ENCODE data around the genes APOL1 and CYTH4.

- PRO-cap, result no peak
- RAMPAGE, long total RNA, result no peak
These were observed 17.3 kb downstream of the APOL3 start for GRCh38 chr22:36142934-36143963.

- PRO-cap, result no peak
- RAMPAGE, long total RNA, result no peak
These were observed 2.8 kb upstream of the APOL3 start for GRCh38 chr22:36163357-36163825.

- PRO-cap, result no peak
- RAMPAGE, long total RNA, result no peak
These were observed 4.8 kb upstream of the APOL3 start for GRCh38 chr22:36165416-36165678.

DNA sequence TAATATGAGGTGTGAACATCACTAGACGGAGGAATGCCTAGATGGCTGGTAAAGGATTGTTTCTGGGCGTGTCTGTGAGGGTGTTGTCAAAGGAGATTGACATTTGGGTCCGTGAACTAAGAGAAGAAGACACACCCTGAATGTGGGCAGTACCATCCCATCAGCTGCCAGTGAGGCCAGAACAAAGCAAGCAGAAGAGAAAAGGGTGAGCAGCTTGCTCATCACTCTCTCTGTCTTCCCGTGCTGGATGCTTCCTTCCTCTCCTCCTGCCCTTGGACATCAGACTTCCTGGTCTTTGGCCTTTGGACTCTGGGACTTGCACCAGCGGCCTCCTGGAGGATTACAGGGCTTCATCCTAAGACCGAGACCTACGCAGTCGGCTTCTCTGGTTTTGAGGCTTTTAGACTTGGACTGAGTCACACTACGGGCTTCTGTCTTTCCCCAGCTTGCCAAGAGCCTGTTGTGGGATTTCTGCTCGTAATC lies 18.8 kb upstream of the APOL4 start:
- PRO-cap, result no peak
- RAMPAGE, long total RNA, result no peak

DNA sequence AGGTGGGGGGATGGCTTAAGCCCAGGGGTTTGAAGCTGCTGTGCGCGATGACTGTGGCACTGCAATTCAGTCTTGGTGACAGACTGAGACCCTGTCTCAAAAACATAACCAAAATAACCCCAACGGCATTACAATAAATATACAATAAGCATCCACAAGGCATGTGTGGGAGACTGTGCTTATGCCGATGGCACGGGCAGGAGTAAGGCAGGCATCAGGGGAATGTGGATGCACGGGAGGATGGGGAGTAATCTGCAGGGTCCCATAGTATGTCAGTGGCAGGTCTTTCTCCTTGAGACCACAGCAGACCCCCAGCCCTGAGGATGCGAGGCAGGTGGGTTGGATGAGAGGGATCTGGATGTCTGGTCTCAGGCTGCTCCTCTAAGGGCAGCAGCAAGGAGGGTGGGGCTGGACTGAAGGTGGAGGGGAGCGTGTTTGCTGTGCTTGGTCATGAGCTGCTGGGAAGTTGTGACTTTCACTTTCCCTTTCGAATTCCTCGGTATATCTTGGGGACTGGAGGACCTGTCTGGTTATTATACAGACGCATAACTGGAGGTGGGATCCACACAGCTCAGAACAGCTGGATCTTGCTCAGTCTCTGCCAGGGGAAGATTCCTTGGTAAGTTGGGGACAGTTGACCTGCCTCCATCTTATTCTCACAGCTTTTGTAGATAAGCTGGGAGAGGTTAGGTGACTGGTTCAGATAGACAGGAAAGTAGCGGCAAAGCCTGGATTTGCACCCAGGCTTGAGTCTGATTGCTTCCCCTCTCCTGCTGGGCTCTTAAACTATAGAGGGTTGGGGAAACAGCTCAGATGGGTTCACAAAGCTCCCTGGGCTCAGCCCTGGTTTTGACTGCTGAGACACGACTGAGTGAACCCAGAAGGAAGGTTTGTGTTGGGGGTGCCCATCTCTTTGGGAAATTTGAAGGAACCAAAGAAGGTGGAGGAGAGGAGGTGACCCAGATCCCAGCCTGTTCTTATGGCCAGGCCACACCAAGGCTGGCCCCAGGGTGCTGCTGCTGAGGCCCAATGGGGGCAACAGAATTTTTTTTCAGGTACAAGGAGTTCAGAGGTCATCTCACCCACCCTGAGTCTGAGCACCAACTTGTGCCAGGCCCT lies at the start of gene APOL1:
Gene APOL1 (plus strand): TSS at position 533 of the 1,119 bp plus-strand sequence.
- PRO-cap, result no peak
- RAMPAGE, long total RNA, result start-site peak on the plus strand centred at position 490 of the sequence, 39 bp wide, 22 and 20 reads in 2 replicates

DNA sequence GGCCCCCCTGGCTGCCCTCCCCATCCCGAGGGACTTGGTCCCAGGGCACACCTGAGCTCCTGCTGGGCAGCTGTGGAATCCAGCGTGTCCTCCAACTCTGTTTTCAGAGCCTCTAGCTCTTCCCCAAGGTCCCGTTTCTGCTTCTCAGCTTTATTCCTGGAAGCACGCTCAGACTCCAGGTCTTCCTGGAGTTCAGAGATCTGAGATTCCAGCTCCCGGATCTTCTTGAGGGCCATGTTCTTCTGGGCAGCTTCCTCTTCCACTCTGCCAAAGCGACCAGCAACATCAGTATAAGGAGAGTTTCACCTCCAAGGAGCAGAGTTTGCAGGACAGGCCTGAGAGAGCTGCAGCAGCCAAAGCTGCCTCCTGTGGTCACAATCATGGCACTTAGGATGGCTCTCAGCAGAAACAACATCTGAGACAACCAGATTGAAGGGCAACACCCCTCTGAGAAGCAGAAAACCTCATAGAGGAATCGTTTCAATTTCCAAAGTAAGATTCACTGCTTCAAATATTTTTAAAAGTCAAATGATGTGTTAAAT lies 42.6 kb downstream of the APOL1 start:
- PRO-cap, result no peak
- RAMPAGE, long total RNA, result no peak

- PRO-cap, result no peak
- RAMPAGE, long total RNA, result no peak
These were observed 52.7 kb downstream of the APOL1 start for GRCh38 chr22:36305629-36306034.

GRCh38 chr22:36337274-36337939 lies 50.4 kb downstream of the MYH9 start:
- PRO-cap, result no peak
- RAMPAGE, long total RNA, result no peak

- PRO-cap, result no peak
- RAMPAGE, long total RNA, result no peak
These were observed 44.6 kb downstream of the MYH9 start for GRCh38 chr22:36342812-36343969.

- PRO-cap, result no peak
- RAMPAGE, long total RNA, result no peak
These were observed 38.9 kb downstream of the MYH9 start for GRCh38 chr22:36348715-36349453.

DNA sequence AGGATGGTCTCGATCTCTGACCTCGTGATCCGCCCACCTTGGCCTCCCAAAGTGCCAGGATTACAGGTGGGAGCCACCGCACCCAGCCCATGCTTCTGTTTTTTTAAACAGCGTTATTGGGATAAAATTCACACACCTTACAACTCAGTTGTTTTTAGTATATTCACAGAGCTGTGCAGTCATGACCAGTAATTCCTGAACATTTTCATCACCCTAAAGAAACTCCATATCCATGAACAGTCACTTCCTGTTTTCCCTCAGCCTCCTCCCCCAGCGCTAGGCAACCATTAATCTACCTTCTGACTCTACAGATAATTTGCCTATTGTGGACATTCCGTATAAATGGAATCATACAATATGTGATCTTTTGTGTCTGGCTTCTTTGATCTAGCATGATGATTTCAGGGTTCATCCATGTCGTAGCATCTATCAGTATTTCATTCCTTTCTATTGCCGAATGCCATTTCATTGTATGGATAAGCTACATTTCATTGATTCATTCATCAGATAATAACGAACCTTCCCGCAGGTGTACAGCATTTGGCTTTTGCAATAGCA lies 10.8 kb upstream of the MYH9 start:
- PRO-cap, result no peak
- RAMPAGE, long total RNA, result no peak

DNA sequence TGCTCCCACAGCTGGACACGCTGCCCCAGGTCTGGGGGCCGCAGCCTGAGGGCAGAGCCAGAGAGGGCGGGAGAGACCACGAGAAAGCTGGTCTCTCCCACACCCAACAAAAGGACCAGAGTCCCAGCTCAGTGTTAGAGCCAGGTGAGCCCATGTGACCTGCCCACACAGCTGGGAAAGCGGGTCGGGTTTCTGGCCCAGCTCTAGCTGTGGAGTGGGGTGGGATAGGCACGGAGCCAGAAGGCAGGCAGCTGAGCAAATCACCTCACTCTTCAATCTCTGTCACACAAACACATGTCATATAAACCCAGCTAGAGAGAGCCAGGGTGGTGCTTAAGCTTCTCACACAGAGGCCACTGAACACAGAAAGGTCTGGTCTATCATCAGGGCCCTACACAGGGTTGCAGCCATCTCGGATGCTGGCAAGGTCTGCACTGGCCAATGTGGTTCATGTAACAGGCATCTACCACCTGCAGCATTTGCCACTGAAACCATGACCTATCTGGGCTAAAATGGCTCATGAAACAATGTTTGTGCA lies 7.8 kb upstream of the EIF3D start:
- PRO-cap, result no peak
- RAMPAGE, long total RNA, result no peak

- PRO-cap, result no peak
- RAMPAGE, long total RNA, result no peak
These were observed 33.1 kb upstream of the EIF3D start for GRCh38 chr22:36562046-36562459.

DNA sequence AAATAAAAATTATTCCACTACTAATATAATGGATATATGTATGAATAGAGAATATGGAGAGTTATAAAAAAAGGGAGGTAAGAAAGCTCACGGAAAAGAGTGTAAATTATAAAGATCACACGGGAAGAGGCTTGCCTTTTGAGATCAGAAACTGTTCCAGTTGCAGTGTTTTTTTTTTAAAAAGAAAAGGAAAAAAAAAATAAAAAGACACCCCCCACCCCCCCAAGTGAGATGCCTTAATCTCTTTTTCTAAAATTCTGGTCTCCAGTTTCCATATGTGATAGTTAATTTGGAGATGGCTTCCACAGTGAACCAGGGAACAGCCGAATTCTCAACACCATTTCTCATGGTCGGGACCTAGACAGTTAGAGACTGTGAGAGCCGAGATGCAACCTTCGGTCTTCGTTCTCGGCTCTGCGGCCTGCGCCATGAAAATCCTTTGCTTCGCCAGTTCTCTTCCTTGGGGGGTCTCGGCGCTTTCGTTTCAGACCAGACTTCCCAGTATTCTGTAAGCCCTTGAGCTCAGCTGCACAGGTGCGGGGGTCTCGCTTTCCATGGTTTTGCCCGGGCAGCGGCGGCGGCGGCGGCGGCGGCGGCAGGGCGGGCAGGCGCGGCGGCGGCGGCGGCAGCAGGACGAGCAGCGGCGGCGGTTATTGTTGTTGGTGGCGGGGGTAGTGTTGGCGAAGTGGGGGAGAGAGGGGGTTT lies 732 bp downstream of the CACNG2 start:
- PRO-cap, result no peak
- RAMPAGE, long total RNA, result no peak

GRCh38 chr22:37024249-37024997 lies 4.9 kb downstream of the MPST start:
- PRO-cap, result no peak
- RAMPAGE, long total RNA, result no peak

- PRO-cap, result no peak
- RAMPAGE, long total RNA, result no peak
These were observed 9.8 kb downstream of the MPST start for GRCh38 chr22:37029076-37029935.

DNA sequence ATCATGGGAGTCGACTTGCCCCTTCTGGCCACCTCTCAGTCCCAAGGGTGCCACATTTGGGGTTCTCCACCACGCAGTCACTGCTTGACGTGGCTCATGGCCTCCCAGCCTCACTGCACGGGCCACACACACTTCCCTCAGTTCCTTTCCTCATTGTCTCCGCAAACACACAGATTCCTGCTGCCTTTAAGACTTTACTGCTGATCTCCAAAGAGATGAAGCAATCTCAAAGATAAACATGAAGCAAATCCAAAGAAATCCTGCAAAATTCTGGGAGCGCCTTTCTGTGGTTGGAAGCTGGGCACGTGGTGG lies 17.5 kb downstream of the C1QTNF6 start:
- PRO-cap, result no peak
- RAMPAGE, long total RNA, result no peak

GRCh38 chr22:37229930-37230450 lies 14.1 kb downstream of the RAC2 start:
- PRO-cap, result no peak
- RAMPAGE, long total RNA, result no peak

DNA sequence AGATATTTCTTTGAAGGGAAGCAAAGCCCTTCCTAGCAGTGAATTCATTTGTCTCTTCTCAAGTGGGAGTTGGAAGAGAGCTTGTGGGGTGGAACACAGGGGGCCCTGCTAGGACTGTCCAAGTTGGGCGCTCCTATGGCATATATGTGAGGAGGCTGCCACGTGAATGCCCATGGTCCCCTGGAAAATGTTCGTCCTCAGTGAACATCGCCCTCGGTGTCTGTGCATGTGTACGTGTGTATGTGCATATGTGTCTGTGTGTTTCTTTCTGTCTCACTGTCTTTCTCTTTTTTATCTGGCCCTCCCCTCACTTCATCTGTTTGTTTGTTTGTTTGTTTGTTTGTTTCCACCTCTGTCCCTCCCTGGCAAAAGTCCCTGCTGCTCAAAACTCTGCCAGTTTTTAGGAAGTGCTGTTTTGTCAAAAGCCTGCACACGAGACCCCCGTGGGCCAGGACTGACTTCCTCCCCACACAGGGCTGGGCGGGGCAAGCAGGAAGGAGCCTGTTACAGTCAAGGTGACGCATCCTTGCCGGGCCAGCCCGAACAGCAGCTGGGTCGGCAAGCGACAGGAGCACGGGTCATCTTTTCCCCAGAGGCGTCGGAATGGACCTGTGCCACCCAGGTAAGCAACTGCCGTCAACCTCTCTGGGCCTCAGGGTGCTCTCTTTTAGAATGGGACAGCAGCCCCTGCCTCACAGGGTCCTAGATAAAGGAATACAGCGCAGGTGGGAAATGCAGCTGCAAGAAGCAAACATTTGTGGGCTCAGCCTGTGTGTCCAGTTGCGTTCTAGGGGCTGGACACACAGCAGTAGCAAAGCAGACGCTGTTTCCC lies at the start of gene CYTH4:
Gene CYTH4 (plus strand): TSS at position 542 of the 832 bp plus-strand sequence.
- PRO-cap, result no peak
- RAMPAGE, long total RNA, result no peak

- PRO-cap, result no peak
- RAMPAGE, long total RNA, result no peak
These were observed 6.0 kb downstream of the CDC42EP1 start for GRCh38 chr22:37566152-37566859.